Occipital lobe (tissue), 2 donors: ENCODE data around the gene TMEM87B.

- RAMPAGE, long total RNA = no peak
Measured at GRCh38 chr2:111659271-111660391, 224.4 kb downstream of the ANAPC1 start.

GRCh38 chr2:111954584-111955270, 56.3 kb downstream of the MERTK start:
- RAMPAGE, long total RNA = no peak

DNA sequence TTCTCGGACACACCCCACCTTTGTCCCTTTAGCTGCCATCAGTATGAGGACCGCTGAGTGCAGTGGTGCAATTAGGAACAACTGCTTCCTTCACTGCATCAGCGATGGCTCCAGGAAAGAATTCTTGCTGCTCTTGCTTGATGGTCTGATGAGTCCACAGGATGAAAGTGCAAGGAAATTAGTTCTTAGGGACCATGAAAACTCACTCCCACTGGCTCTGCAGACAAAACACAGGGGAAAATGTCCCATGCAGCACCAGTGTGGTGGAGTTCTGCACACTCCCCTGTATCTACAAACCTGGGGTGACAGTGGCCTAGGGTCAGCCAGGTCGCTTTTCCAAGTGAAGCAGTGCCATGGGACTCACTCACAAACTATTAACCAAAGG, 44.0 kb upstream of the TMEM87B start:
- RAMPAGE, long total RNA = no peak

GRCh38 chr2:112055107-112055779, at the start of gene TMEM87B:
TMEM87B (plus strand) TSS chr2:112055269.
- RAMPAGE, long total RNA = no peak

DNA sequence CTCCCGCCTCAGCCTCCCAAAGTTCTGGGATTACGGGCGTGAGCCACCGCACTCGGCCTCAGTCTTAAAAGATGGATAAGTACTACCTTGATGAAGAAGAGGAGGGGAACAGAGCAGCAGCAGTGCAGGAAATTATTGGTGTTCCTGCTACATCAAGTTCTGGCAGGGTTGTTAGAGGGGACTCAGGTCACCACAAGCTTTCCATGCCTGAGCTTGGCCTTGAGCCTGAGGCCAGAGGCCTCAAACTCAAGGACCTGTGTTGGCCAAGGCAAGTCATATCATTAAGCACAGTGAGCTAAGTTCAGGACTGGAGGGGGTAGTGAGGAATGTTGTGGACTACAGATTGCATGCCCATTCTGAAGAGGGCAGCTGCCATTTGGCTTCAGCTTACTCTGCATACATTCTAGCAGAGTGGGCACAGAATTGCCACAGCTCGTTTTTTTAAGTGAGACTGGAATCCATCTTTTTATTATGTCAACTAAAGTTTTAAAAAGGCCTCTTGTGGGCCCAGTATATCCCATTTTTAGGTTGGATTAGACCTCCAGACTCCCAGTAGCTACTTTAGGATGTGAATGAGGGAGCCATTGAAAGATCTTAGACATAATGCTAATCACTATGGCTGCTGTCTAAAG, 3.1 kb downstream of the TMEM87B start:
- RAMPAGE, long total RNA = no peak

GRCh38 chr2:112137384-112138225, 580 bp upstream of the FBLN7 start:
- RAMPAGE, long total RNA = no peak

- RAMPAGE, long total RNA = no peak
Measured at GRCh38 chr2:112139876-112140566, 1.8 kb downstream of the FBLN7 start.

- RAMPAGE, long total RNA = no peak
Measured at GRCh38 chr2:112155908-112156547, 17.8 kb downstream of the FBLN7 start.

GRCh38 chr2:112432288-112433048, 977 bp downstream of the RGPD8 start:
- RAMPAGE, long total RNA = no peak

DNA sequence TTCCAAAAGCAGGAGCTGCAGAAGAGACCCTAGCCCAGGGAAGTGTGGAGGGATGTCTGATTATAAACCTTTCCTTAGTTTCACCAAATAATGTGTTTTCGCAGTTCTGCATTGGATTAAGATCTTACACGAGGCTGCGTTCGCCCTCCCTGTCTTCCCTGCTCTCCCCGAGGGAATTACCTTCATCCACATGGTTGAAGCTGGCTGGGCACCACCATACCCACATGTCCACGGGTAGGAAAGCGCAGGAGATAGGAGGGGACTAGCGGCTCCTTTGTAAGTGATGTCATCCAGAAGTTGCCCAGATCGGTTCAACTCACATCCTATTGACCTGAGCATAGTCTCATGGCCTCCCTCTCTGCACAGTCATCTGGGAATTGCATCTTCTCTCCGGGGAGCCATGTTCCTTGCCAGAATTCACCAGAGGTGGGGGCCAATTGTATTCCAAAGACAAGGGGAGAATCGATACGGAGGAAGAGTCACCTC, 1.1 kb downstream of the TTL start:
- RAMPAGE, long total RNA = no peak

DNA sequence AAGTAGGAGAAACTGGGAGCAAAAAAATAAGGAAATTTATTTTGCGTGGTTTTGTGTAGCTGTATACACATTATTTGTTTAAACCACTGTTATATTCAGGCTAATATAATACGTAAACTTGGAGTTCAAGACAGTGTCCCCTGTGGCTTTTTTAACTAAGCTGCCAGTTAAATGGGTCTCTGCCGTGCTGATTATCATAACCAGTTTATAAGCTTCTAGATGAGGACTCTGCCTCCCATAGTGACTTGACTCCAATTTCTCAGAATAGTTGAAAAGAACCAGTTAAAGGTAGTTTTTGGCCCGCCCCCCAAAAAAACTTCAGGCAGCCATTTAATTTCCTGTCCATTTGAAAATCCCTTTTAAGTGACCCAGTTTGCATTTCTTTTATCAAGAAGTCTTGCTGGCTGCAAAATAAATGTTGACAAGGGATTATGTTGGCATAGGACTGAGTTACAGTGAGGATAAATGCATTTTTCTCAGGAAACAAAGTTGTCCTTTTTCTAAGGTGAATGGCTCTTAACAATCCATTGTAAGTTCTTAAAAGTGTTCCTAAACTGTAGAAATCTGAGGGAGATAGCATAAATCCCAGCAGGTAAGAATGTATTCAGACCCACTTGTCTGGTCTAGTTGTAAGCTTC, 2.3 kb downstream of the SLC20A1 start:
- RAMPAGE, long total RNA = no peak

DNA sequence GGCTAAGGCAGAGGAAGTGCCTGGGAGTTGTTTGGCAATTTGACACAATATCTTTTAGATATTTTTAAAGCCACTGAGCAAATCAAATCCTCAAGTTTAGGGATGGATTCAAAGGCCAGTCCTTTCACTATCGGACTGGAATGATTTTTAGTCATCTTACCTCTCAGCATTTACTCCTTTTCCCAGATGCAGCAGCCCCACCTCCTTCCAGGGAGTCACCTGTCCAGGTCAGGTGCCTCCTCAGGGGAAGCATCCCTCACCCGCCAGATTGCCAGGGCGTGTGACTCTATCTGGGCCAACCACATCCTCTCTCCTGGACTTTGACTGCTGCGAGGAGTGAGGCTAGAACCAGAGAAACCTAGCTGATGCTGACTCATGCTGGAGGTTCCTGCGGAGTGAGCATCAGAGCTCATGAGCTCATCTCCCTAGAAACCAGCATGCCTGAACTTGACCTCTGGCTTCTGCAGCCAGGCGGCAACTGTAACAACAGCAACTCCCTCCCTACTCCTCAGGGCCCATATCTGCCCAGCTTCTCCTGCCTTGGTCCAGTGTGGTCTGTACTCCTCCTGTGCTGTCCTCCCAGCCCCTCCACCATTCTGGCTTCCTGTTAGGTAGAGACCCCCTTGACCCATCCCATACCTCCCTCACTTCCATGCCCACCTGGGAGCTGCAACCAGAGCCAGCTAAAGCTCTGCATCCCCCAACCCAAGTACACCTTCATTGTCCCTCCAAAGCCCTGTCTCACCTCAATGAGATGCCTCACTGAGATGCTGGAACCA, 28.3 kb upstream of the NT5DC4 start:
- RAMPAGE, long total RNA = no peak

- RAMPAGE, long total RNA = no peak
Measured at GRCh38 chr2:112817845-112818682, 18.5 kb downstream of the IL1B start.

- RAMPAGE, long total RNA = no peak
Measured at GRCh38 chr2:113010237-113010600, 5.0 kb downstream of the IL36A start.

DNA sequence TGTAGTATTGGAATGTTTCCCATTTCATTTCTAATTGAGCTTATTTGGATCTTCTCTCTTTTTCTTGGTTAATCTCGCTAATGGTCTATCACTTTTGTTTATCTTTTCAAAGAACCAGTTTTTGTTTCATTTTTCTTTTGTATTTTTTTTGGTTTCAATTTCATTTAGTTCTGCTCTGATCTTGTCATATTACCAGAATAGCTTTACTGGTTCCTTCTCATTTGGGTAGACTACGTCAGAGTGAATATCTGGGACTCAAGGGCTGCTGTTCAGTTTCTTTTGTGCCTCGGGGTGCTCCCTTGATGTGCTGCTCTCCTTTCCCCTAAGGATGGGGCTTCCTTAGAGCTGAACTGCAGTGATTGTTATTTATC, 29.4 kb upstream of the IL1RN start:
- RAMPAGE, long total RNA = no peak

DNA sequence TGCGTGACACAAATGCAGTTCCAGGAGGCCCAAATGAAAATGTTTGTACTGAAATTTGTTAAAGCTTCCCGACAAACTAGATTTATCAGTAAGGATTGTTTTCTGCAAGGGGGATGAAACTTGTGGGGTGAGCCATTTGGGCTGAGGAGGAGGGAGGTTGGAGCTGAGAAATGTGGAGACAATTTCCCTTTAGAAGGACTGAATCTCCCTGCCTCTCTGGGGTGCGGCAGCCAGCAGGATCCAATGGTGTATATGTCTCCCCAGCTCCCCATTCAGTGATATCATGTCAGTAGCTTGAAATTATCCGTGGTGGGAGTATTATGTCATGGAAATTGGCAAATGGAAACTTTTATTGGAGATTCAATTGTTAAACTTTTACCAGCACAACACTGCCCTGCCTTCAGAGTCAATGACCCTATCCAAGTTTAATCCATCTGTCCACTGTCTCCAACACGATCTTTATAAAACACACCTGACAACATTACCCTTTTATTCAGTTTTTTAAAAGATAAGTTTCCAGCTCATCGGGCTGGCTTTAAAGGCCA, 5.1 kb upstream of the IL1RN start:
- RAMPAGE, long total RNA = no peak

- RAMPAGE, long total RNA = no peak
Measured at GRCh38 chr2:113158886-113159521, 14.8 kb upstream of the PSD4 start.

DNA sequence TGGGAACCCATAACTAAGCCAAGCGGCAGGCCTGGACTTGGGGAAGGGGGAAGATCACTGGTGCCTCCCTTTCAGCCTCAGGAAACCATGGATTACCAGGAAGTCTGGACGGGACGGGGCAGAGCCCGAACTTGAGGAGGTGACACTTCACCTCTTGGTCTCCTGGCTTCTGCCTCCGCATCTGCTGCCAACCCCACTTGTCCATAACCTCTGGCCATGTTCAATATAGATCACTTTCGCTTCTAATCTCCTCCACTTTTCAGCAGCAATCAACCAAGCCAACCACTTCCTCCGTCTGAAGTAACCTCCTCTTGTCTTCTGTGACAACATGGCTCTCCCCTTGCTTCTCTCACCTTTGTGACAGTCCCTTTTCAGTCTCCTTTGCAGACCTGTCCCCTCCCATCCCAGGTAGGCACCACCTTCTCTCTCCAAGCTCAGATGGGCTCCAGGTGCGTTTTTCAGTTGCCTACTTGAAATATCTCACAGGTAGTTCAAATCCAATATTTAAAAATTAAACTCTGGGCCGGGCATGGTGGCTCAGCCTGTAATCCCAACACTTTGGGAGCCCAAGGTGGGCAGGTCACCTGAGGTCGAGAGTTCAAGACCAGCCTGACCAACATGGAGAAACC, 4.8 kb upstream of the PSD4 start:
- RAMPAGE, long total RNA = no peak

- RAMPAGE, long total RNA = no peak
Measured at GRCh38 chr2:113211179-113211728, 37.5 kb downstream of the PSD4 start.

DNA sequence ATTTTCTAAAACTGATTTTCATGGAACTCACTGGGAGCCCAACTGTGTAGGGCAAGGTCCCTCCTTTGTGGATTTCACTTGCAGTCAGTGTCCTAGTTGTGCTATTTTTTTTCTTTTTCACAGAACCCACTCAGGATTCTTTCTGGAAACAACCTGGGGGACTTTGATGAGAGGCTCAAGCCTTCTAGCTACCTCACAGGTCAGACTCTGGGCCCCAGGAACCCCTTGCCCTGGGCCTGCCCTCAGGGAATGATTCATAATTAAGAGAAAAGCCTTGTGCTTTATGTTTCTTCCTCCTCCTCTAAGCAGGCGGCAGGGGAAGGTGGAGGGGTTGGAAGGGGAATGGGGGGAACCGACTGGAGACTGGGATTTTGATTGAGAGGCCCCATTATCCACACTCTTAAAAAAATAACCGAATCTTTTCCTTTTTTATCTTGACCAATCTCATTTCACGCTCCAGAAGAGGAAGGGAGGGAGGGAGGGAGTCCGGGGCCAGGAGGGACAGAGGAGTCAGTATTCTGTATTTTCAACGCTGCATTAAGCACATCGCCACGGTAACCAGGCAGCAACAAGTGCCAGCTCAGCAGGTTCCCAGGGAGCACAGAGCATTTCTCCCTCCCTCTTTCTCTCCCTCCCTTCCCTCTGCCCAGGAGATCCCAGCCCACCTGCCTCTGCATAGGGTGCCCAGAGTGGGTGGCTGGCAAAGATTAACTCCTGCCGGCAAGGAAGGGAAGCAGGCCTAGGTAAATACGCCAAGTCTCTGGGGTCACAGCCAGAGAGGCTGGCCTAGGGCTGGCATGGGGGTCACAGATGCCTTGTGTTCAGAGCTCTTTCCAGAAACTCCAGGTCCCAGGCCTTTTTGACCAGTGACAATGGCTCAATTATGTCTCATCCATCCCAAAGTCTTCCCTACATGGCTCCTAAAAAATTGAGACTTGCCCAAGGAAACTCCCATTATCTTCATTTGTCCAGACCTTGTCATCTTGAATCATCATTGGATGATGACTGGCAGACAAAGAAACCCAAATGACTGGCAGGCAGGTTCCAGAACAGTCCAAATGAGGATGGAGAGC, 52.0 kb downstream of the PSD4 start:
- RAMPAGE, long total RNA = no peak